ENCODE measurements around a stretch of chr7.

DNA sequence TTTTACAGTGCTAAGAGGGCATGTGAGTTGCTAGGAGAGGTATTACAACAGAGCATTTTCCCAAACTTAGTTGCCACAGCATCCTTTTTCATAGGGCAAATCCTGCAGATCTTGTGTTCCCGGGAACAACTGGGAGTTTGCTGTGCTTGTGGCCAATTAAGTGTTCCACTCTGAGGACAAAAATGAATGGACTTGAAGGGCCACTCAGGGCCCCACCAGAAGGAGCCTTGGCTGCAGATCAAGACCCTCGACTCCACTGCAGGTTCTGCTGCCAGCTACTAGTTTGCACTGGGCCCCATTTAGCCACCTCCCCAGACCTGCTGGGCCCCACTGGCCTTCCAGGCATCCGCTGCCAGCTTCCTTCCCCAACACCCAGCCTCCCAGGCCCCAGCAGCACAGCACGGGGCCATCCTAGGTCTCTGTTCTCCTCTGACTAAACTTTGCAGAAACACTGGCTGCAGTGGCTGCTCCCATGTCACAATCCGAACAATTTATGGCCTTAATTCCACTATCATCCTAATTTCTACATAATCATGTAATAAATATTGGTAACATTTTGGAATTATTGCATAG is 277.3 kb upstream of the KLF14 start:
- PRO-cap = no peak

DNA sequence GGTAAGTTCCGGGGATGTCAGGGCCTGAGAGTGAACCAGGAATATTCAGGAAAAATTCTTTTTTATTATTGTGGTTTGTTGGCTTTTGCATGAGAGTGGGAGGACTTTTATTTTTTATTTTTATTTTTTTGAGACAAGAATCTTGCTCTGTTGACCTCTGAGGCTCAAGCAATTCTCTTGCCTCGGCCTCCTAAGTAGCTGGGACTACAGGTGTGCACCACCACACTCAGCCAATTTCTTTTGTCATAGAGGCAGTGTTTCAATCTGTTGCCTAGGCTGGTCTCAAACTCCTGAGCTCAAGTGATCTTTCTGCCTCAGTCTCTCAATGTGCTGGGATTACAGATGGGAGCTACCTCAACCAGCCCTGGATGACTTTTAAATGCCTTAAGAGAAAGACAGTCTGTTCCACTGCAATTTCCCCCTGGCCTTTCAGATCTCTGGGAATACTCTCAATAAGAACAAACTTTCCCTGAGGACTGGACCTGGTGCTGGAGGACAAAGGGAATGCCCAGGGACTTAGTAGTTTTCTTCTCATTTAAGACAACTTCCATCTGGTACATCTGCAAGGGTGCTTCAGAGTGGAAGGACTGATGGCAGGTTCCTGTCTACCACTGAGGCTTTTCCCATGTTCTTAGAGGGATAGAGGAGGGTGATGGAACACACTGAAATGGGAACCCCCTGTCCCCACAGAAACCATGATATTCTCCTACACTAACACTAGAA is 296.1 kb upstream of the KLF14 start:
- PRO-cap = no peak

DNA sequence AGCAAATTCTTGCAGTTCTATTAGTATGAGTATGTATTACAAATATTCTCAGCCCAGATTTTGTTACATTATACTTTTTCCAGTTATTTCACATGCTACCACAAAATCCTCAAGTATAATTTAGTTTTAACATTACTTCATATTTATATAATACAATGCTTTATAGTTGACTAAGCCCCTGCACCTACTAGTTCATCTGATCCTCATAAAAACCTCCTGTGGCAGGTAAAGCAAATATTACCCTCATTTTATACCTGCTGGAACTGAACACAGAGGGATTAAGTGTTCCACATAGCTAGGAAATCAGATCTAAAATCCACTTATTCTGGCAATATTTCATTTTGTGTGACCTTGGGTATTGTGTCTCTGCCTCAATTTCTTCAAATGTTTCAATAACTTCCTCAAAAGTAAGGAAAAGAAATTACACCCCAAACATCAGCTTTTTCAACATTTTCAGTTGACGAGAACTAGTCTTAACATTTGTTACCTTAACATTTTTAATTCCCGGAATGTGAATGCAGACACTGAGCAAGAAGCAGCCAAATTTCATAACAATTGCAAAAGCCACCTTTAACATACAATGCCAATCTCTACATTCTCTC is 279.7 kb upstream of the MKLN1 start:
- PRO-cap = no peak

DNA sequence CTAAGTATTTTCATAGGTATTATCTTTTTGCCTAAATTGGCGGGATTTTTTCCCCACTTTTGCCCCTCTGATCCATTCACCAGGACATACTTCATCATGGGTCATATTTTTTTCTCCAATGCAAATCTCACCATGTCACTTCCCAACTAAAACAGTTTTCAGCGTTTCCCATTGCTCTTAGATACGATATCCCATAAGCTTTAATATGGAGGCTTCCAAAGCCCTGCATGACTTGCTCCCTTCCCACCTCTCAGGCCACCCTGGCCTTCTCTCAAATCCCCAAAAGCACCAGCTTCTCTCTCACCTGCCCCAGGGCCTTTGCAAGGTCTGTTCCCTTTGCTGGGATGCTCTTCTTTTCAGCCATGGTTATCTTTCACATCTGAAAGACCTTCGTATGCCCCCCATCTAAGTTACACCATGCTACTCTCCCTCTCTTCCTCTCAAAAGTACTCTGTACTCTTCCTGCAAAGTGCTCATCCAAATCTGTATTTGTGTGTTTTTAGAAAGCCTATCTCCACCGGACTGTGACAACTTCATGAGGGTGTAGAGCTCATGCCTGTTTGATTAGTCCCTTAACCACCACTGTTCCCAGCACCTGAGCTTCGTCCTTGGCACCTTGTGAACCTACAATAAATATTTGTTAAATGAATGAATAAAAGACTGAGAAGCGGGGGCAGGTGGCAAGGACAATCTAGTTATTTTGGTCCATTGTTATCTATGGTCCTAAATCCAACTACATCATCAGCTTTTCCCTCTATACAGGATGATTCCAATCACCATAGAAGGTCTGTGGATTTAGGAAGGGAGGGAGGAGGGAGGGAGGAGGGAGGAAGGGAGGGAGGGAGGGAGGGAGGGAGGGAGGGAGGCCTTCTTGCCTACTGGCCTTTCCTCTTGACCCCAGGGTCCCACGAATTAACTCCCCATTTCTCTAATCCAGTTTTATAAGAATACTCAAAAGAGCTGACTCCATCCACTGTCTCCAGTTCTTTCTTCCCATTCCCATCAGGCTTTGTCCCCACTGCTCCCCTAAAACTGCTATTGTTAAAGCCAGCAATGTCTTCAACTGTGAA is 273.6 kb upstream of the MKLN1 start:
- PRO-cap = no peak

DNA sequence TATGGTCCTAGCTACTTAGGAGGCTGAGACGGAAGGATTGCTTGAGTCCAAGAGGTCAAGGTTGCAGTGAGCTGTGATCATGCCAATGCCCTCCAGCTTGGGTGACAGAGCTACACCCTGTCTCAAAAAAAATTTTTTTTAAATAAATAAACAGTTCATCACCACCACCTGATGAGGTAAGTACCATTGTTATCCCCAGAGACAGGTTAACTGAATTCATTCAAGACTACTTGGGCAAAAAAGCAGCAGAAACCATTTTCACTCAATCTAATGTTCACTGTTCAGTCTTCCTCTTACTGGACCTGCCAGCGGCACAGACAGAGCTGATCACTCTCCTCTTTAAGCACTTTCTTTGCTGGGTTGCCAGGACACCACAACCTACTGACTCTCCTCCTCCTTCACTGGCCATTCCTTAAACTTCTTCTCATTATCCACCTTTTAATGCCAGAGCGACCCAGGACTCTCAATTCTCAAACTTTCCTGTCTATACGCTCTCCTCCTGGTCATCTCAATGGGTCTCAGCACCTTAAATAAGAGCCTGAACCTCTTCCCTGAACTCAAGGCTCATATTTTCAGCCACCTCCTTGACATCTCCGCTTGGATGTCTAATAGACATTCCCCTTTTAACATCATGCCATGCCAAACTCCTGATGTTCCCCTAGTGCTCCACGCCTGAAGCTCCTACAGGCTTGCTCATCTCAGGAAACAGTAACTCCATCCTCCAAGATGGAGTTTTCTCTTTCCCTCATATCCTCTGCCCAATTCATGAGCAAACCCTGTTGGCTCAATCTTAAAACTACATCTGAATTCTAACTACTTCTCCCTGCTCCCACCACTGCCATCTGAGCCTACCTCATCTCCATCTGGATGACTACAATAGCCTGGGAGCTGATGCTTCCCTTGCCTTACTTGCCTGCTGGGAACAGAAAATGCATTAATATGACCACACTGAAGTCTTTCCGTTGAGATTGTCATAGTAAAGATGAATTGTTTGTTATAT is 272.0 kb upstream of the MKLN1 start:
- PRO-cap = no peak

DNA sequence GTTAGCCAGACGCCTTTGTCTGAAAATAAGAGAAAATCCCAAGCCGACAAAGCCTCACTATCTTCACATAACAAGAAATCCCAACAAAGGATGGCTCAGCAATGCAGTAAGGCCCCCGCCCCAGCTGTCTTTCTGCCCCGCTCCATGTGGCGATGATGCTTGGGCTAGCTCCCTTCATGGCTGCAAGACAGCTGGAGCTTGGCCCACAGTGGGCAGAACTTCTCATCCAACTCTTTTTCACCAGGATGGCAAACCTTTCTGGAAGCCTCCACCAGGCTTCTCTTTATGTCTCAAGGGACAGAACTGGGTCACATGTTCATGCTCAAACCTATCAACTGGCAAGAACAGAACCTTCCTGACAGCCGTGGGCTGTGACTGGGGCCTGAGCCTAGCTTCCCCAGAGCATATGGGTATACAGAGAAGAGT is 260.5 kb upstream of the MKLN1 start:
- PRO-cap = no peak

DNA sequence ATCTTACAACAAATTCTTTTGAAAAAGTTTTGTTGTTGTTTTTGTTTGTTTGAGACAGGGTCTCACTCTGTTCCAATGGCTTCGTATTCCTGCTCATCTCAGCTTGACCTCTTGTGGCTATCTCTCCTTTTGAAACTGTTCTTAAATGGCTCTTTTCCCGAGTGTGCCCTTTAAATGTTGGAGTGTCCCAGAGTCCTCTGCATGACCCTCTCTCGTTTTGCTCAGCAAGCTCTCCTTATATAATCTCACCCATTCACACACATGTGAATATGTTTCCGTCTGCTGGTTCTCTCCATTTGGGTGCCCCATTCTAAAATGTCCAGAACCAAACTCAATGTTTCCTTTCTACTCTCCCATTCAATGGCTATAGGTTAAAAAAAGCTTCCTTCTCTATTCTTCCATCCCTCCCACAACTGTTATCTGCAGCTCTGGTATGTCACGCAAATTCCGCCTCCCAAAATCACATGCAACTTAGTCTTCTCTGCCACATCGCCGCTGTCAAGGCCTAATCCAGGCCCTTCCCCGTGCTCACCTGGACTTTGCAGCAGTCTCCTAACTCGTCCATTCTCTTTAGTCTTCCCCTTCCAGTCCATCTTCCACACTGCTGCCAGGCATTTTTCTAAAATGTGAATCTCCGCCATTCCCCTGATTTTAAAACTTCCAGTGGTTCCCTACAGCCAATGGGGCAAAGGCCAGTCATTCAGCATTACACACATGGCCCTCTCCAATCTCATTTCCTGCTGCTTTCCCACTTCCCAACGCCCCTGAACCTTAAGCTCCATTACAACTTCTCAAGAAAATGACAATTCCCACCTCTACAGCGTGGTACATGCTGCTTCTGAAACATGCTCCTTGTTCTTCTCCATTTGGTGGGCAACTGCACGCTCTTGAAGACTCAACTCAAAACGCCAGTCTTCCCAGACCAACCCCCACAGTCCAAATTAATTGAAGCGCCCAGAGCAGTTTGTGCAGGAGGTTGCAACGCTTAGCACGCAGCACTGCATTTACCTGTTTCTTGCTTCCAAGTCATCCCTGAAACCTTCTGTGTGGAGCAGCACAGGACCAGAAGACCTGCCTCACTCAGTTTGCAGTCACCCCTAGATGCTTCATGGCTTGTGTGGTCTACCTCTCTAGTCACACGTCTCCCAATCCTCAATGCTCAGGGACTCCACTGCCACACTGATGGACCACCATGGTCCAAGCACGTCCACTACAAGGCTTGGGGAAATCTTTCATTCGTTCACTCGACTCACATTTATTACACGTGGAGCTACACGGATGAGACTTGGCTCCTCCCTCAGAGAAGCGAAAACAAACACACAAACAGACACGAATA is 248.4 kb upstream of the MKLN1 start:
- PRO-cap = no peak

- PRO-cap = no peak
These were observed 239.5 kb upstream of the MKLN1 start for GRCh38 chr7:131087889-131088913.

GRCh38 chr7:131098165-131098618 is 229.5 kb upstream of the MKLN1 start:
- PRO-cap = no peak

DNA sequence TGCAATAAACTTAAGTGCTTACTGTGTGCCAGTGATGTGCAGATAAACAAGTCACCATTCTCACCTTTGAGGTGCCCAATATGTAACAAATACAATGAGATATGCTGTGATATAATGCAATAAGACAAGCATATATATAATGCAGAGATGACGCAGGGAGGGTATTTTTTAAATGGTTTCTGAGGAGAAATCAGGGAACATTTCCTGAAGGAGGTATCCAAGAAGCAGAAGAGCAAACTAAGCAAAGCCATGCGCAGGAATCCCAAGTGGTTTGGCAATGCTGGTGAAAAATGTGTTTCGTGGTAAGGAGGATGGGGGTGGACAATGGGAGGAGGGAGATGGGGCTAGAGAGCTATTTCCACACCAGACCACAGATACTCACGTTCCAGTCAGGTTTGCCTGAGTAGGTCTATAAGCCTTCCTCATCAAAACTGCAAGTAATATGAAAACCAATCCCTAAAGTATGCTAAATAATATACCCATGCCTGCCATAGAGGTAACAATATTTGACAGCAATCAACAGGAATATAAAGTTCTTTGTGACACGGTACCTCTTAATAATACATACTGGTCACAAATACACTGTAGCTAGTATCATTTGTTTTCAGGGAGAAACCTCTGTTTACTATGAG is 223.7 kb upstream of the MKLN1 start:
- PRO-cap = no peak

DNA sequence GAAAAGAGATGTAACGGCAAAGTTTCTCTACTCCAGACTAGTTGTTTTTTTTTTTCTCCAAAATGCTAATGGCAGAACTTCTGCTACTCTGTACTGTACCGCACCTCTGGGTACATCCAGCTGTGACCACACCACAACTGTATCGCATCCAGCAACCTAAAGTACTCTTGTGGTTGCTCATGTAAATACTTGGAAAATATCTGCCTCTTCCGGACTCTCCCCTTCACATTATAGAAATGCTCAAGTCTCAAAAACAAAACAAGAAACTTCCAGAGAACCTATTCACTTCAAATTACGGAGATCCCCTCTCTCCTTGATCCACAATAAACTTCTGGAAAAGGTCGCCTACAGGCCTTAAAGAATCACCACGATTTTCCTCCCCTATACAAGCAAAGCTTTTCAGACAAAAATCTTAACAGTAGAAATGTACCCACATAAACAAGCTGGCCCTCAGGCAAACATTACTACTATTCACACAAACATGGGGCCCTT is 223.0 kb upstream of the MKLN1 start:
- PRO-cap = no peak

GRCh38 chr7:131244195-131244935 is 83.3 kb upstream of the MKLN1 start:
- PRO-cap = no peak

DNA sequence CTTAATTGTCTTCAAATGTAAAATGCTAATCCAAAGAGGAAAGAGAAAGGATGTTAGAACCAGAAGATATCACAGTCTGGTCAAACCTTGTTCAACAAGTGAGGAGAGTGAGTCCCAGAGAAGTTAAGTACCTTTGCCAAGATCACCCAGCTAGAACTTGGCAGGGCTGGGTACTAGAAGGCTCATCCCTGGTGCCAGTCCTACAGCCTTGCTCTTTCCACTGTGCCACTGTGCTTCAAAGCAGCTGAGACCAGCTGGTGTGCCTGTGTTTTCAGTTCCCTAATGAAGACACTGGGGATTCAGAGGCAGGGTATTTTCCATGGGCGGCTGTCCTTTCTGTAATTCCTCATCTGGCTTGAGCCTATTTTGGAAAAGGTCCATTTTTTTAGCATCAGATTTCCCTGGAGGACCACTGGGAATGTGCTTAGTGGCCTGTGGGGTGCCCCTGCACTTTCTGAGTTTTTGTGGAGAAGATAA is 54.7 kb upstream of the MKLN1 start:
- PRO-cap = no peak

DNA sequence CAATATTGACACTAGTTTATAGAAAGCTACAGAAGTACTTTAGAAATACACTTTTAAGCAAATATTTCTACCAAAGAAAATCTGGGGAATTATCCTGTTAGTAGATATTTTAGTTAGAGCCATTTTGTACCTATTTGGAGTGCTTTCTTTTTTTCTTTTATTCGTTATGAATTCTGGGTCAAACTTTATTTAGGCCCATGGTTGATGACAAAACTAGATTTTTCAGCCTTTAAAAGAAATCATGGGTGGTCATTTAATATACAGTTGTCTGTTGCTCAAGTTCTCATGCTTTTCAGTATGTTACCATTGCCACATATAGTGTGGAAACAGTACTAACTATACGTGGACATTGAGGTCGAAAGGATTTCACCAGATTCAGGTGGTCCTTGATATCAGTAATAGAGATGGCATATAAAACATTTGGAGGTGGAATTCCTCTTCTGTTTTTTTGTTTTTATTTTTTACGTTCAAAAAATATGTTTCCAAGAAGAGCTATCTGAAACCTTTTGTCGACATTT is 89.6 kb downstream of the MKLN1 start:
- PRO-cap = no peak

- PRO-cap = no peak
These were observed 88.8 kb downstream of the PODXL start for GRCh38 chr7:131467657-131468089.

- PRO-cap = no peak
These were observed 47.0 kb downstream of the PODXL start for GRCh38 chr7:131509331-131509896.

GRCh38 chr7:131524108-131524537 is 32.3 kb downstream of the PODXL start:
- PRO-cap = no peak

- PRO-cap = bidirectional peak, plus-strand start at chr7:131556801, minus-strand start at chr7:131556635; unidirectional peak, minus-strand start at chr7:131557041
These were observed 437 bp upstream of the PODXL start for GRCh38 chr7:131556711-131557419.

GRCh38 chr7:131605187-131606521 is 49.2 kb upstream of the PODXL start:
- PRO-cap = bidirectional peak, plus-strand start at chr7:131605730, minus-strand start at chr7:131605568

- PRO-cap = no peak
These were observed 72.2 kb upstream of the PODXL start for GRCh38 chr7:131628550-131629037.

All from neural crest cell (in vitro differentiated cells).